Left common carotid artery plus branches (tissue), 1 donor: ENCODE measurements around a stretch of chr3.

- PRO-cap: no peak
These were observed 236.2 kb downstream of the PTPRG start for GRCh38 chr3:61797479-61798039.

DNA sequence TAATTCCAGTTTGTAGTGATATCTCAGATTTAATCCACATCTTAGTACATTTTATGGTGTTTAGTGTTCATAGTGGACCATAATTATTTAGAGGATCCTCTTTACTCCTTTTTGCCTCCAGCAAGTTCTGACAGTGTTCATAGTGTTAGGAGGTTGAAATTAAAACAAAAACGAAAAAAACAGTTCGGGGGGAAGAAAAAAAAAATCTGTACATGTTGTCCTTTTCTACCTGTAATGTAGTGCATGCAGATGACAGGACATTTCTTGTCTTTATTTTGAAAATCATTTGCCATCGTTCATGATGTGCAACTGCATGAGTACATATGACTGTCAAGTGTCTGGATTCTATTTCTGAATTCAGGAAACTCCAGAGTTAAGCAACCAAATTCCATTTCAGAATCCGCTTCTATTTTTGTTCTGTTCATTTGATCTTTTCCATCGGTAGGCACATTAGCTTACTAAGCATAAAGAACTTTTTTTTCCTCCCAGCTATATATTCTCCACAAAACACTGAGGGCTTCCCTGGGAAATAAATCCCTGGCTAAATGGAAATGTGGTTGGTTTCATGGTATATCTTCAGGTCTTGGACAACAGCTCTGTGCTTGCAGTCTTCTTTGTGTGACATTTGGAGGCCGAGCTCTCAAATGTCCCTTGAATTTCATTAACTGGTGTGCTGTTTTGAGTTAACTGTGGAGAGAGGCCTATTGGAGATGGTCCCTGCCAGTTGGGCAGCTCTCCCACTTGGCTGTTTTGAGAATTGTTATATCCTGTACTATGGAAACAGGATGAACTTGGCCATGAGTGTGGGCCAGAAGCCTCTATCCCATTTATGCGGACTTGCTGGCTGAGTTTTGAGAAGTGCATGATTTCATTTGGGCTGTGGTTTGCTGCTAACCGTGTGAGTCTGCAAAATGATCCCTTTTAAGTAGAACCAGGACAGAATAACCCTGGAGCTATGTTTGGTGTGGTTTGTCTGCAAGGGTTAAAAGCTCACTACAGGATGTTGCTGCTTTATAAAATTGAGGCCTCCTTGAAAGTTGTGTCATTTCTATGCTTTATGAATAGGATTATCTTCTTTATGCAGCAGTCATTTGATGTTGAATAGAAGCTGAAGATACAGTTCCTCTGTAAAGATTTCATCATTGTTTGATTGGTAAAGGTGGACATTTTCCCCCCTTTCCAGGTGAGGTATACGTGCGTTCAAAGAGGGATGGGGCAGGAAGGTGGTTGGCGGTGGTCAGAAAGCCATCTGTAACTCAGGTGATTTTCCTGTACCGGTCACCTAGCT lies 365.8 kb downstream of the PTPRG start:
- PRO-cap: no peak

GRCh38 chr3:62262676-62263088 lies 56.1 kb upstream of the C3orf14 start:
- PRO-cap: no peak

DNA sequence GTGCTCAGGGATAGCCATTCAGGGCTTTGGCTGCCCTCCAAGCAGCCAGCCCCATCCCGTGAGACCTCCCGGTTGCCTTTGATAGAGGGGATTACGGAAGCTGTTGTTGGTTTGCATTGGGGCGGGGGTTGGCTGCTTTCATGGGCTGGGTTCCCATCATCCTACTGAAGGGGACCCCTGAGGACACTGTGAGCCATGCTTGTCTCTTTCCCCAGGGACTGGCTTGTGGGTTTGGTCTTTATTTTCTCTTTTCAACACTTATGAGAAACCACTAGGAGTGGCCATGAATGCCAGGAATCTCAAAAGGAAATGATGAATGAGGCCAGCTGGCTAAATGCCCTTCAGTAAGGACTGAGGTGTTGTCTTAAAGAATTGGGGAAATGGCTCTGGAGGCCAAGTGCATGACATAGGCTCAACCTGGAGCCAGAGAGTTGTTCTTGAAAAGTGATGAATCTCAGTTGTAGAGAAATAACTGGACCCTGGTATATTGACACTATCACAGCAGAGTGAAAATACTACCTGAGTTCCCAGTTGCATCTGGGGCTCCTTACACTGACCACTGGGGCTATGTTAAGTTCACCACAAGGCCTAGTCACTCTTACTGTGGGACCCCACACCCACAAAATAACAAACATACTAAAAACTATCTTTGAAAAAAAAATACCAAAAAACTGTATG lies 234.4 kb upstream of the FEZF2 start:
- PRO-cap: no peak

DNA sequence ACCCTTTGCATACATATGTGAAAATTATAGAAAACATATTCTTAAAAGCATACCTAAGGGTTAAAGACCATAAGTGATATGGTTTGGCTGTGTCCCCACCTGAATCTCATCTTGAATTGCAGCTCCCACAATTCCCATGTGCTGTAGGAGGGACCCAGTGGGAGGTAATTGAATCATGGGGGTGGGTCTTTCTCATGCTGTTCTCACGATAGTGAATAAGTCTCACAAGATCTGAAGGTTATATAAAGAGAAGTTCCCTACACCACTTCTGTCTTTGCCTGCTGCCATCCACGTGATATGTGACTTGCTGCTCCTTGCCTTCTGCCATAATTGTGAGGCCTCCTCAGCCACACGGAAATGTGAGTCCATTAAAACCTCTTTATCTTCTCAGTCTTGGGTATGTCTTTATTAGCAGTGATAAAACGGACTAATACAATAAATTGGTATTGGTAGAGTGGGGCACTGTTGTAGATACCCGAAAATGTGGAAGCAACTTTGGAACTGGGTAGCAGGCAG lies 75.0 kb upstream of the CADPS start:
- PRO-cap: no peak

DNA sequence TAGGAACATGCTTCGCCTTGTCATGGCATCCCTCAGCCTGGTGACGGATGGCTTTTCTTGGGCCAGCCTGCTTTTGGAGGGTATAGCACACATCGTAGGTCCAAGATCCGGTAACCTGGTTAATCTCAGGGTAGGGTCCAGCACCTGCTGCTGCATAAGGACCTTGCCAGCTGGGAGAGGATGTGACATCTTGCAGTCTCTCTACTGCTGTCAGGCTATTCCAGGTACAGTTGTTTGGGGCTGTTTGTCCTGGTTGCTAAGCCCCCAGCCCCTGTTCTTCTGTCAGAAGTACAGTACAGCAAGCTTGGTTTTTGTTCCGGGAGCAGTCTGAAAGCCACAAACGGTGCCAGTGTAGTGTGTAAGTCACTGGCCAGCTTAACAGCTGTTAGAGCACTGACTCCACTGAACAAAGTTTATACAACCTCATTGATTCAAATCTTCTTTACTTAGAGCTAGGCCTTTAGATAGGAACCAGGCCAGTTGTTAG lies 42.3 kb downstream of the PSMD6 start:
- PRO-cap: no peak

DNA sequence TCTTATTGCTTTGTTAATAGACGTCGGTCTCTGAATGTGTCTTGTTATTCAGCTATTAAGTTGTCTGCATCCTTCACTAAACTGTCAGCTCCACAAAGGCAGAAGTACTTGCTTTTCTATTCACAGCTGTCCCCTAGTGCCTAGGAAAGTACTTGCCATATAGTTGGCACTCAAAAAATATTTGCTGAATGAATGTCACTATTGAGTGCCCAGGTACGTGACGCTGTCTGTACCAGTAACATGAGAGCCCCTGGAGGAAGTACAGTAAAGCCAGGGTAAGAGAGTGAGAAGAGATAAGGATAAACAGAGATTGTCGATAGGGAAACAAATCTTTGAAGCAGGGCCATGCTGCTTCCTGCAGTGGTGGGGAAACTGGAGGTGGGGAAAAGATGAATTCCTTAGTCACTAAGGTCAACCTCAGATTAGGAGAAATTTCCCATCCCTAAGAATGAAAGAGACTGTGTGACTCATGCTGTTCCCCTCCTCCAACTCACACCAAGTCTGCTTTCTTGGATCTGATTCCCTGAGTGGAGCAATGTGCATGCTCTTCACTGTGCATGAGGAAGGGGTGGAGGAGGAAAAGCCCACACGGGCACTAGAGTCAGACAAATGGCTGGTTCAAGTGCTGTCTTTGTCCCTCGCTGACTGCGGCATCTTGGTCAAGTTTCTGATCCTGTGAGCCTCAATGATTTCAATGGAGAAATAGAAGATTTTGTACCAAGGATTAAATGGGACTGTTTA lies 36.2 kb downstream of the PRICKLE2 start:
- PRO-cap: no peak

GRCh38 chr3:64223726-64224204 lies 1.5 kb downstream of the PRICKLE2 start:
- PRO-cap: no peak

- PRO-cap: no peak
These were observed 120.1 kb upstream of the PRICKLE2 start for GRCh38 chr3:64345226-64345813.

GRCh38 chr3:64385716-64386323 lies 160.6 kb upstream of the PRICKLE2 start:
- PRO-cap: no peak

GRCh38 chr3:64441900-64442373 lies 216.7 kb upstream of the PRICKLE2 start:
- PRO-cap: no peak

DNA sequence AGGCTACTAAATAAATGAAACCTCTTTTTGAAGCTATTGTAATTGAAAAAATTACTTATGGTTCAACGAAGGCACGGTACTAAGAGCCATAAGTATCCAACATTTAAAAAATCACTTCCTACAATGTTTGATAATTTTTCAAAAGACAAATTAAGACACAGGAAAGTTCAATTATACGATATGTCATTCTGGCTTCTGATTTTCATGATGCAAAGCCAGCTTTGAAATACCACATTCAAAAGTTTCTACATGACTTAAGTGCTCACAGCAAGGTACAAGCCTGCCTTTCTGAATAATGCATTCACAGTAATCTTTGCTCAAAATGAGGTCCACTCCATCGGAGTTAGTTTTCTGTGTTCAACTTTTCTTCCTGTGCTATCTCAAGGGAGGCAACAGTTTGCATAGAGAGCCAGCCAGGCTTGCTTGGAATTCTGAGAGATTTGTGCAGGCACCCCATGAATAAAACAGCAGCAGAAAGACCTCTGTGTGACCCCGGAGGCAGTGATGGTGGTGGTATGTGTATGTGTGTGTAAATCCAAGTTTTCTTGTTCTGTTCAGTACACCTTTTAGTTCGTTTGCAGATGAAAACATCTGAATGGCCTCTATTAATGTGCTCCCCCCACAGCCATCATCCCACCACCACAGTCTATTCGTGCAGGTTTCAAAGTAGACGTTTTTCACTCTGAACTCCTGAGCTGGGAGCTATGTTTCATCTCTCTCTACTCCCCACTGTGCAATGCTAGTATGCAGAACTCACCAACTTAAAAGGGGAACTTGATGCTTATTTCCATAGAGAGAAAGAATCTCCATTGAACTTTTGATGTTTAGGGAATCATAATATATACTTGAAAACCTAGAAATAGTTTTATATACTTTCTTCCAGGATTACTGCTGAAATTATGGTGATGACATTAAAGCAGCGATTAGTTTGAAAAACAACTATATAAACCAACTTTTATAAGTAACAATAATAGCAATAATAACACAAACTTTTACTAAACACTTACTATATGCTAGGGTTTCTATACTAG lies 124.0 kb downstream of the ADAMTS9 start:
- PRO-cap: no peak

GRCh38 chr3:64601836-64602672 lies 85.7 kb downstream of the ADAMTS9 start:
- PRO-cap: no peak

DNA sequence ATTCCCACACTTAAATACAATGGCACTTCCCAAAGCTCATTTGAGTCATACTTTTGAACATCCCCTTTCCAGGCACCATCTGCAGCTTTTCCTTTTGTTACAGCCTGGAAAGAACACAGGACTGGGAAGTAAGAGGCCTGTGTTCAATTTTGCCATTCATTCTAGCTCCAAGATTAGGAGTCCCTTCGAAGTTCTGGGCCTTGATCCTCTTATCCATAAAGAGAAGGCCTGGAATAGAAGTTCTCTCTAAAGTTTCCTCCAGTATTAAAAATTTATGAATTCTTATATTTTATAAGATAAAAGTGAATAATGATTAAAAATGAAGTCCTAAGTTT lies 18.5 kb downstream of the ADAMTS9 start:
- PRO-cap: no peak

GRCh38 chr3:64896377-64896886 lies 208.6 kb upstream of the ADAMTS9 start:
- PRO-cap: no peak

DNA sequence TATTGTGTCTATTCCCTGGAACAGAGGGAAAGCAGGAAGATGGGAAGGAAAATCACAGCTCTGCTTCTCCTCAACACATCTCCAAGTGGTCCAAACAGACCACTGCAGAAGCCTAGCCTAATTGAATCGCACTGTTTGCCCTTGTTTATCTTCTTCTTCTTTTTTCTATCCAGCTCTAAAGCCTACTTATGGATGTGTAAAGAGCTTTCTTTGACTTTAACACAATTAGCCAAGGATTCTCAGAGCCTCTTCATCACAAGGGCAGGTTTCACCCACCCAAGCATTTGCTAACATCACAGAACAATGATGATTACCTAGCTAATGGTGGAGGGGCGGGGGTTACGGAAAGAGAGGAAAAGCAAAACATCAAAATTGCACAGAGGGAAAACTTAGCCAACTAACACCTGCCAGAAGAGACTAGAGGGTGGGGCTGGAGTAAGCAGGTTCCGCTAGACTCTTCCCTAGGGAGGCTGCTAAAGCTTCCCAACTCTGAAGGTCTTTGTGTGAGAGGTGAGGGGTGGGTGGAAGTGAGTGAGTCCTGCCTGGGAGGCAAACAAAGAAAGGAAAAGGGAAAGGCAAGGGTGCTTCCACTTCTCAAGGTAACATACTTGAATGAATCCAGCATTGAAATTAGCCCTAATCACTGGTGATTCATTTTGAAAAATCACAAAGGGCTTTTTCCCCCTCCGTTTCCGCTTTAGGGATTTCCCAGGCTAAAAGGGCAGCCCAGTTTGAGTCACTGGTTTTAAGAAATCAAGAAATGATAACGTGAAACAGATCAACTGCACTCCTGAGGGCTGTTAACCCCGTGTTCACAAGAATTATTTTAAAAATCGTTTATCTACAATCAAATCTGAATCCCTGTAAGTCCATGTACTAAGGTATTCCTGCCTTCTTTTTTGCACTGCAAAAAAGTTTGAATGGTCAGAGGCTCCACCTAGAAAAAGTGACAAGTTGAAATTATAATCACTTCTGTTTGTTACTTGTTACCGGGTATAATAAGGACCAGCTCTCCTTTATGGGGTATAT lies 220.4 kb upstream of the ADAMTS9 start:
- PRO-cap: no peak

GRCh38 chr3:64914322-64915126 lies 226.7 kb upstream of the ADAMTS9 start:
- PRO-cap: no peak

DNA sequence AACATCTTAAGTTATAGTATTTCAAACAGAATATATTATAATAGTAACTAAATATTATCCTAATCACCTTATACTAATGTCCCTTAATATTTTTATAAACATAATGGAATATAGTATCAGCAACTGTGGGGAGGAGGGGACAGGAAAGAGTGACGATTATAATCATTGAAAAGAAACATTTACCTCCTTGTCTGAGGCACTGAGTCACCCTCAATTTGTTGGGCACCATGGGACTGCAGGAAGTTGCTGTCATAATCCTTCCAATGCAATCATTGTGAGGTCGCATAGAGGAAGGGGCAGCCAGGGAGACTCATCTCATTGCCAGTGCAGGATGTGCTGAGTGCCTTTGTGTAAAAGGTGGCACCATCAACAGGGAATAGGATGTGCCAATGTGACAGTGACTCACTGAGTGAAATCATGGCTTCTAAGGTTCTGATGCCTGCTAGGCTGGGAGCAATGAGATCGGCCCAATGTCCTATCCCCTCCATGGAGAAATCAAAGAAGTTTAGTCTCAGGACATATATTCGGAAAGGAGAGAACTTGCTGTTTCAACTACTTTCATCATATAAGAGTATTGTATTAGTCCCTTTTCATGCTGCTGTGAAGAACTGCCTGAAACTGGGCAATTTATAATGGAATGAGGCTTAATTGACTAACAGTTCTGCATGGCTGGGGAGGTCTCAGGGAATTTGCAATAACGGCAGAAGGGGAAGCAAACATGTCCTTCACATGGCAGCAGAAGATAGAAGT lies 300.5 kb upstream of the ADAMTS9 start:
- PRO-cap: no peak

- PRO-cap: no peak
These were observed 304.9 kb upstream of the ADAMTS9 start for GRCh38 chr3:64992575-64993290.

DNA sequence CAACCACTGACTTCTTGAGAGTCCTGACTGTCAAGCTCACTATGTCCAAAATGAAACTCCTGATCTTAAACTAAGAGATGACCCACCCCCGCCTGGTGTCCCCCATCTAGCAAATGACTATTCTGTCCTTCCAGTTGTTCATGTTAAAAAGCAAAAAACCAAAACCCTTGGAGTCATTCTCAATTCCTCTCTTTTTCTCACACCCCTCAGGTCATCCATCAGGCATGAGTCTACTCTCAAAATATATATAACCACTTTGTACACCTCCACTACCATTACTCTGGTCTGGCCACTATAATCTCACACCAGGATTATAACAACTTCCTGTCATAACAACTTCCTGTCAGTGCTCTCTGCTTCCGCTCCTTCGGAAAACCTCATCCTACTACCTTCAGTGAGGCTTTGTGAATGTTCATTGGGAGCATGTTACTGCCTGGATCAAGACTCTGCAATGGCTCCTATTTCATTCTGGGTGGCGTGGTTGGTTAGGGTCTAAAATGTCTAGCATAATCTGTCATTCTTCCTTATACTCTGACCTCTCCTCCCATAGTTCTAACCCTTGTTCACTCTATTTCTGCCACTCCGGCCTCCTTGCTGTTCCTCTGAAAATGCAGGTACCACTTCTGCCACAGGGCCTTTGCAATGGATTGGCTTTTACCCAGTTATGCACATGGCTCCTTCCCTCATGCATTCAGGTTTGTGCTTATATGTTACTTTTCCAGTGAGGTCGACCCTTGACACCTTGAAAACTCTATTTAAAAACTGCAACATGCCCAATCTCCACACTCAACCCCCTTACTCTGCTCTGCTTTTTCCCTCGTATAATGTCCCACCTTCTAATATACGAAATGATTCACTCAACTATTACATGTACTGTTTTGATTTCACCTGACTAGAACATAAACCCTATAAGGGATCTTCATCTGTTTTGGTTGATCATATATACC lies 447.3 kb downstream of the MAGI1 start:
- PRO-cap: no peak